Skeletal muscle satellite cell (primary cell): ENCODE data around the gene METTL24.

- CAGE, long polyA plus RNA: no peak
Observed at GRCh38 chr6:108735333-108735847, 112.8 kb upstream of the ARMC2 start.

DNA sequence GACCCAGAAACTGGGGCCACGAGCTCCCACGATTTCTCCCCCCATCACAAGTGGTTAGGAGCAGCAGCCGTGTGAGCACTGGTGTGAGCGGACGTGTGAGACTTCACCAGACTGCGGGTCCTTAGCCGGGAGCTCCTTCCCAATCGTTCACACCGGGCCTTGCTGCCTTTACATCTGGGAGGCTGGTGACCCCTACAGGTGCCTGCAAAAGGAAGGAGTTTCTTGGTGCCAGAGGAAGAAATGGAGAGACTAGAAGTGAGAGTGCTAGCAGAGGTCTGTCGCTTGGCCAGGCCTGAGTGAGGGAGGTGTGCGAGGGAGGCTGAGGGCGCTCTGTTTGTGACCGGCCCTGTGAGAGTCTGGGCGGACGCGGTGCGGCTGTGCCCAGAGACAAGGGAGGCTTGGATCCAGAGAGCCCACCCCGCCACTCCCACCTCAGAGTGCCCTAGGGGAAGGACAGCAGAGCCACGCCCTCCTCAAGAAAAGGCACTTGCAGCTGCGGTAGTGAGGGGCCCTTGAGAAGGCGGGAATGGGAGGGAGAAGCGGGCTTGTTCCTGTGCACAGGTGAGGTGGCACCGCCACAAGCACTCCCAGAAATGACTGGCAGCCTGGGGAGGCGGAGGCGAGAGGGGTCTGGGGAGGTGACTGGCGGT lies 10.0 kb upstream of the ARMC2 start:
- CAGE, long polyA plus RNA: no peak

- CAGE, long polyA plus RNA: no peak
Observed at GRCh38 chr6:108841044-108841513, 7.1 kb upstream of the ARMC2 start.

DNA sequence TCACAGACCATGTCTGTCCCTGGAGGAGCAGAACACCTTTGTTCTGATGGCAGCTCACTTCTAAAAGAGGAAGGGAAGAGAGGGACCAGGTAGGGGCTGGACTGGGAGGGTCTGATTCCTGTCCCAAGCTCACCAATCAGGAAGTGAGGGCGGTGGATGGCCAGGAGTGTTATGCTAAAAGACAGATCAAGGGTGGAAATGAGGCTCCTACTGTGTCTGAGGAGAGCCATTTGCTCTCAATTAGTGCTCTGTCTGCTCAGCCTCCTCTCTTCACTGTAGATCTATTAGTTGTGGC lies 72.5 kb downstream of the ARMC2 start:
- CAGE, long polyA plus RNA: no peak

GRCh38 chr6:108944634-108945381 lies 96.6 kb downstream of the ARMC2 start:
- CAGE, long polyA plus RNA: no peak

GRCh38 chr6:108947390-108948081 lies 99.3 kb downstream of the ARMC2 start:
- CAGE, long polyA plus RNA: no peak

GRCh38 chr6:109006444-109006858 lies 88.2 kb downstream of the SESN1 start:
- CAGE, long polyA plus RNA: no peak

DNA sequence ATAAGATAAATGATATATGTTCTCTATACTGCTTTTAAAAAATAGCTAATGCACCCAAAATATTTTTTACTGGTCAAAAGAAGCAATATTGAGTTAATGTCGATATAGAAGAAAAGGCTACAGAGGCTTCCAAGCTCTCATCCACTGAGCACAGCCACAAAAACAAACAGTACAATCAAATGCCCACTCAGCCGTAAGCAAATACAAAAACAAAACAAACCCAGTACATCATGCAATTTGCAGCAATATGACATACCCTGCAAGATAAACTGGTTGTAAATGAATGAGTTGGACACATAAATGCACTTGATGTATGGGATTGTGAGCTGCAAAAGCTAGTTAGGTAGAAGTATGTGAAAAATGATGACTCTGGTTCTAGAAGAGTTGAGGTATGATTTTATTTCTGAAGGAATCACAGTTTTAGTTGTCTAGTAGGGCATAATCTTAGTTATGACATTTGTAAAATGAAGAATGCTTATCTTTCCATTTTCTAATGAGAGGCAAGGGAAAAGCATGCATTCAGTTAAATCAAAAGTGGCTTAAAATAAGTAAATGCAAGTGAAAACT lies 83.9 kb downstream of the SESN1 start:
- CAGE, long polyA plus RNA: no peak

GRCh38 chr6:109067464-109068085 lies 27.1 kb downstream of the SESN1 start:
- CAGE, long polyA plus RNA: no peak

DNA sequence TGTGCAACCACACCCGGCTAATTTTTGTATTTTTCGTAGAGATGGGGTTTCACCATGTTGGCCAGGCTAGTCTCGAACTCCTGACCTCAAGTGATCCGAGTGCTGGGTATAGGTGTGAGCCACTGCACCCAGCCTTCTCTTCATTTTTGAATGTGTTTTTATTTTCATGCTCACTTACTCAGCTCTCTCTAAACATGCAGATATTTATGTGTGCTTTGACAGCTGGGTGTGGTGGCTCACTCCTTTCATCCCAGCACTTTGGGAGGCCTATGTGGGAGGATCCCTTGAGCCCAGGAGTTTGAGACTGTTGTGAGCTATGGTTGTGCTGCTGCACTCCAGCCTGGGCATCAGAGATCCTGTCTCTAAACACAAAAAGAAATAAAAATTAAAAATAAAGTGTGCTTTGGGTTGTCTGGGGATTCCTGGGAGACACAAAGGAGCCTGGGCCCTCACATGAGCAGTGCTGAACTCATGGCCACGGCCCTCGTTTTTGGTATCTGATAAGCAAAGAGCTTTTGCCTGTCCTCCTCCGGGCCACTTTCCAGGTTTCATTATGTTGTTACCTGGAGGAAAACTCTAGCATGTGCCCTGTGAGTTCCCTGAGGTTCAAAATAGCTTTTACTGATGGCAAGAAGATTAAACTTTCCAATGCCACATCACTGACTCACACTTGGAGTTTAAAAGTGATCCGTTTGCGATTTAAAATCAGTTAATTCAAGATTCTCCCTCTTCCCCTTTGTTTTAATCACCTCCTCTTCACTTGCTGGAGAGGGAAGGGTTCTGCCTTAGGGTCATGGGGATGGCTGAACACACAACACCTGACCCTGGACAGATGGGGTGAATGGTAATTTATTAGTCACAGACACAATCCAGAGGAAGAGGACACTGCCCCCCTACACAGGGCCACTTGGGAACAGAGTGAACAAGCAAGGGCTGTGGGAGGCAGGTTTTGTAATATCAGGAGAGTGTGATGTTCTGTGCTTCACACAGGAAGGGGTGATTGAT lies 78.4 kb downstream of the CD164 start:
- CAGE, long polyA plus RNA: no peak

DNA sequence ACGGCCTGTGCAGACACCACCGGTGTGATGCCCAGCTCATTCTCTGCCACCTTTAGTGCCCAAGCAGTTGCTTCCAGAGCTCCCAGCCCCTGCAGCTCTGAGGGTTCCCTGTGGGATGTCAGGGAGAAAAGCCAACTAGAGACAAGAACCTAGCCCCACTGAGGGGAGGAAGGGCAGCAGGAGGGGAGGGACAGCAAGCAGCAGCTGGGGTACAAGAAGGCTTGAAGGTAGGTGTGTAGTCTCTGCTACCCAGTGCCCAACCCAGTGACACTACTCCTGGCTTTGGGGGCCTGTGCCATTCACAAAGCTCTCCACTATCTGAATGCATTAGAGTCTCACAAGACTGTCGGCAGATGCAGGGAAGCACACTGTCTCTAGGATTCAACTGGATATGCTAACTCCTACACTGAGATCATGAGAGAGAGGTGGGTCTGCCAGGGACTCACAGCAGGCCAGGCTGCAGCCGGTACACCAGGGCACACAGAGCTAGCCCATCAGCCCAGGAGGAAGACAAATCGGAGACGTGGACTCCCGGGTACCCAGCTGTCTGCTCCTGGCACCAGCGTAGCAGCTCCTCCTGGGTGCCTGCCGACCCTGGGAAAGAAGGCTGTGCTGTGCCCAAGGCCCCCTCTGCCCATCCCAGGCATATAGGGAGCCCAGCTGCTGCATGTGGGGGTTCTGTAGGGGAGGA lies 7.1 kb downstream of the MICAL1 start:
- CAGE, long polyA plus RNA: no peak

DNA sequence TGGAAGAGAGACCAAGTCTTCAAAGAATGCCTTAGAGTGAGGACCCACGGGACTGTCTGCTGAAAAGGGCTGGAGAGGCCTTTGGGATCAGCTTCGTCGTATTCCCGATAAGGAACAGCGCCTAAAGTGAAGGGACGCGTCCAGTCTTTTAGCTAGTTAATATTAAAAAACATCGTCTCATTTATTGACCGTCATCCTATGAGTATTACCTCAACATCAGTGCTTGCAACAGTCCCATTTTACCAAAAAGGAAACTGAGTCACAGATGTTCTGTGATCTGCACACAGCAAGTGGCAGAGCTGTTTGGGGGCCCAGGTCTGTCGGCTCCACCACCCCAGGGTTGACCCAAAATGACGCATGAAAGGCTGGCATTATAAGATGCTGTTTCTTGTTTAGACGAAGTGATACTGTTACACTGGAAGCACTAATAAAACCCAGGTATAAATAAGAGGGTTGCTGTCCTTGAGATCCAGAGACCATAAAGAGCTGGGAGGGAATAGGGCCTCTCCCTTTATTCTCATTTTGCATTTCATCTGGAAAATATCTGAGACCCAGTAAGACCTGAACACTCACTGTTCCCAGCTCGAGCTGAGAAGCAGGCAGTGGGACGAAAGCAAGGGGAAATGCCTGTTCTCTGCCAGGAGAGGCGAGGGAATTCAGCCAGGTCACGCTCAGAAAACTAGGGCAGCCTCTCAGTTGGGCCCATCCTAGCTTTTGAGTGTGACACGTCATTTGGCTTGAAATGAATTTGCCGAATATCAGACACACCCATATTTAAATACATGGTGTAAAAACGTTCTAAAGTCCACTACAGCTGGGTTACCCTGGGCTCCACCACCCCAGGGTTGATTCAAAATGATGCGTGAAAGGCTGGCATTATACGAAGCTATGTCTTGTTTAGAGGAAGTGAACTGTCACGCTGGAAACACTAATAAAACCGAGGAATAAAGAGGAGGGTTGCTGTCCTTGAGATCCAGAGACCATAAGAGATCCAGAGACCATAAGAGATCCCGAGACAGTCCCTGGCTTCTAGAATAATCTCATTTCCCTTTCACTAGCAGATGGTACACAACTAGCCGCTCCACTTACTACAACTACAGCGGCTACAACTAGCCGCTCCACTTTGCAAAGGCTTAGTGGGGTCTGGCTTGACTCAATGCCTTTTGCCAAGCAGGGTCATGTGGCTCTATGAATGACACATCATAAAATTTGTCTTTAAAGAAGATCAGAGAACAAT lies 1.4 kb upstream of the MICAL1 start:
- CAGE, long polyA plus RNA: no peak

DNA sequence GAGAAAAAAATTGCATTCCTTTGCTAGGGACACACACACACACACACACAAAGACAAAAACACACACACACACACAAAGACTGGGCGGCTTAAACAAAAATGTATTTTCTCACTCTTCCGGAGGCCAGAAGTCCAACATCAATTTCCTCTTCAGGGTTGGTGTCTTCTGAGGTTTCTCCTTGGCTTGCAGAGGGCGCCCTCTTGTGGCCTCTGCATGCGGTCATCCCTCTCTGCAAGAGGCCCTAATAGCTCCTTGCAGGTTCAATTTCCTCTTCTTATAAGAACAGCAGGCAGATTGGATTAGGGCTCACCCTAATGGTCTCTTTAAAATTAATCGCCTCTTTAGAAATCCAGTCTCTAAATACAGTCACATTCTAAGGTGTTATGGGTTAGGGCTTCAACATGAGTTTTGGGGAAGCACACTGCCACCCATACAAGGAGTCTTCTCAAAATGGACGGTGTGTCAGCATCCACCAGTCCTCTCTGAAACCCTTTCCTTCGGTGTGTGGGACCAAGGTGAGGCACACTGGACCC lies 61.4 kb downstream of the GPR6 start:
- CAGE, long polyA plus RNA: no peak

DNA sequence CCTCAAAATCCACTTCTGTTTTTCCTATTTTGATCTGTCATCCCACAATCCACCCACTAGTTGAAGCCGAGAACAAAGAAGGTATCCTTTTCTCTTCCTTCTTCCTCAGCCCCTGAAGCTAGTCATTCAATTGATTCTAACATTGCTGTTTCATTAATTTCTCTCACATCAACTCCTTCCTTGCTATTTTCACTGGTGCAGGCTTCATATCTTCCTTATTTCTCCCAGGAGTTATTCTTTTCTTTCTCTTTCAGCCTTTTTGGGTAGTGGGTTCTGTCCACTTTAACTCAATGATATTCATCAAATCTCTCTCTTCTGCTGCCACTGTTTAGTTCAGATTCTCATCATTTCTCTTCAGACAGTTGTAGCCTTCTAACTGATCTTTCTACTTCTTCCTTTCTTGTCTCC lies 2.2 kb downstream of the CDC40 start:
- CAGE, long polyA plus RNA: no peak

- CAGE, long polyA plus RNA: no peak
Observed at GRCh38 chr6:110357211-110357629, 929 bp downstream of the METTL24 start.

DNA sequence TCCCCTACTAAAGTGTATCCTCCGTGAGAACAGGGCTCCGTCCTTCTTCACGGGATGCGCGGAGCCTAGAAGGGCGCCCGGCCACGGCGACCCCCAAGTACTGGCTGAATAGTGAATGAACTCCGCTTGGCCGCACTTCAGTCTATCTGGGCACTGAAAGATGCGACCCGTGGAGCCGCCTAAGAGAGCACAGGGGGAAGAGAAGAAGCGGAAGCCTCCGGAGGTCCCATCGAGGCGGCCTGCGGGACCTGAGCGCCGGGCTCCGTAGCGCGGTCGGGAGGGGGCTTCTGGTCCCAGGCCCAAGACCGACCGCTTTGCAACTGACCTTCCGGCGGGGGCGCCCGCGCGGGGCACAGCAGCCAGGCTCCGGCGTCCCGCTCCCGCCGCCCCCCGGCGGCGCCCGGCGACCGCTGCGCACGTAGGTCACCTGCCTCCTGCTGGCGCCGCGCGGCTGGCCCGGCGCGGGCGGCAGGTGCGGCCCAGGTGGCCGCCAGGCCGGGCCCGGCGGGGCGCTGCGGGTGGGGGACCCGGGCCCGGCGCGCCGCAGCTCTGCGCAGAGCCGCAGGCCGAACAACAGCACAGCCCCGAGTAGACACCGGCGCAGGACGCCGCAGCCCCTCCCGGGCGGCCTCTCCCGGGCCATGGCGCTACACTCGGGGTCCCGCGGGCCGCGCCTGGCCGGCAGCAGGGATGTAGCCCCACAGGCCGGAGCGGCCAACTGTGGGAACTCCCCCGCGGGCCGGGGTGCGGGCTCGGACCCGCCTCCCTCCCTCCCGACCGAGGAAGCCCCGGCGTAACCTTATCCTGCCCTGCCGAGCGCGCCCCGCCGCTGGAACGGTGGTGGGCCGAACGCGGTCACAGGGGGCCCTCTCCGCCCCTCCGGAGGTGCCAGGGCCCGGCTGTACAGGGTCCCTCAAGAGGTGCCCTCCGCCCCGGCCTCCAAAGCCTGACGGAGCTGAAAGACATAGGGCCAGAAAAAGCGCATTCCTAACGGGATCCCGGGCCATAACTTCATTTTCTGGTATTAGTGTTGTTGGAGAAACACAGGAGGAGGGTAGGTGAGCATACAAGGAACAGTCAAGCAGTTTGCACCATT lies at the start of gene METTL24:
Gene METTL24, minus strand, starts transcription at position 720 of the 1,096 bp plus-strand sequence.
- CAGE, long polyA plus RNA: no peak

GRCh38 chr6:110554743-110555565 lies 78.5 kb upstream of the SLC22A16 start:
- CAGE, long polyA plus RNA: no peak

DNA sequence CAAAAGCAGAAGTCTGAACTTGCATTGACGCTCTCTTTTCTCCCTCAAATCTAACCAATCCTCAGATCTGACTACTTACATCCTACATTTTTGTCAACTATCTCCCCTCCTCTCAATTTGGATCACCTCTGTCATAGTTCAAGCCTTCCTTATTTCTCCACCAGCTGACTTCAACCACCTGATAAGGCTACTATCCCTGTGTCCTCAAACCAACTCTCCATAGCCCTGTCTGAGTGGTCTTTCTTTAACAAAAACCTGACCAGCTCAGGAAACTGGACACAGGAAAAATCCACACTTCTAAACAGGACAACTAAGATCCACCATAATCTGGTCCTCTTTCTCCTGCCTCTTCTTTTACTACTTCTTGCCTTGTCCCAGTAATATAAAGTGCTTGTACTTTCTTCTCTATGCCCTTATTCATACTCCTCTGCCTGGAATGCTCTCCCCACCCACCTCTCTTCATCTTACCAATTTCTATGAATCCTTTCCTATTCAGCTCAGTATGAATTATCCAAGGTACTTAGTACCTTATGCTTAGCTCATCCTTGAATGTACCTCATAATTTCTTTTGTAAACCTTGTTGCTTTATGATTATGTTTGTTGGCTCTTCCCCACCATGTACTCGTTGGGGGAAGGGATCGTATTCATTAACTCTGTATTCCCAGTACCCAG lies 159.6 kb downstream of the CDK19 start:
- CAGE, long polyA plus RNA: no peak

- CAGE, long polyA plus RNA: no peak
Observed at GRCh38 chr6:110734535-110734991, 80.7 kb downstream of the CDK19 start.

DNA sequence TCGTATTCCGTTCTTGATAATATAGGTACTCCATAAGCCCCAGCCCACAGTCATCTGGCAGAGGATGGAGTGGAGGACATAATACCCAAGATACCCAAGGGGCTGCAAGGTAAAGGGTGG lies 1.2 kb downstream of the CDK19 start:
- CAGE, long polyA plus RNA: no peak